GM12878 (cell line): ENCODE data around the gene MUC13.

GRCh38 chr3:123603919-123604458 is 19.1 kb upstream of the HACD2 start:
- RAMPAGE, long total RNA = no peak
- RRBS, 2 experiments = no CpG with 5 or more reads among the region's 2 CpGs
CAGE:
- cytosol, long polyA minus RNA = no peak
- cytosol, long polyA plus RNA = no peak
- long polyA plus RNA = no peak
- nucleolus, long total RNA = no peak
- nucleus, long polyA plus RNA = no peak
- nucleus, long total RNA = no peak

- RAMPAGE, long total RNA = no peak
CAGE:
- cytosol, long polyA minus RNA = no peak
- cytosol, long polyA plus RNA = no peak
- long polyA plus RNA = no peak
- nucleolus, long total RNA = no peak
- nucleus, long polyA plus RNA = no peak
- nucleus, long total RNA = no peak
Observed at GRCh38 chr3:123658089-123658624, 73.3 kb upstream of the HACD2 start.

- RAMPAGE, long total RNA = no peak
- RRBS, 2 experiments = no CpG with 5 or more reads among the region's 11 CpGs
CAGE:
- cytosol, long polyA minus RNA = no peak
- cytosol, long polyA plus RNA = no peak
- long polyA plus RNA = no peak
- nucleolus, long total RNA = no peak
- nucleus, long polyA plus RNA = no peak
- nucleus, long total RNA = no peak
Observed at GRCh38 chr3:123660656-123661526, 76.0 kb upstream of the HACD2 start.

DNA sequence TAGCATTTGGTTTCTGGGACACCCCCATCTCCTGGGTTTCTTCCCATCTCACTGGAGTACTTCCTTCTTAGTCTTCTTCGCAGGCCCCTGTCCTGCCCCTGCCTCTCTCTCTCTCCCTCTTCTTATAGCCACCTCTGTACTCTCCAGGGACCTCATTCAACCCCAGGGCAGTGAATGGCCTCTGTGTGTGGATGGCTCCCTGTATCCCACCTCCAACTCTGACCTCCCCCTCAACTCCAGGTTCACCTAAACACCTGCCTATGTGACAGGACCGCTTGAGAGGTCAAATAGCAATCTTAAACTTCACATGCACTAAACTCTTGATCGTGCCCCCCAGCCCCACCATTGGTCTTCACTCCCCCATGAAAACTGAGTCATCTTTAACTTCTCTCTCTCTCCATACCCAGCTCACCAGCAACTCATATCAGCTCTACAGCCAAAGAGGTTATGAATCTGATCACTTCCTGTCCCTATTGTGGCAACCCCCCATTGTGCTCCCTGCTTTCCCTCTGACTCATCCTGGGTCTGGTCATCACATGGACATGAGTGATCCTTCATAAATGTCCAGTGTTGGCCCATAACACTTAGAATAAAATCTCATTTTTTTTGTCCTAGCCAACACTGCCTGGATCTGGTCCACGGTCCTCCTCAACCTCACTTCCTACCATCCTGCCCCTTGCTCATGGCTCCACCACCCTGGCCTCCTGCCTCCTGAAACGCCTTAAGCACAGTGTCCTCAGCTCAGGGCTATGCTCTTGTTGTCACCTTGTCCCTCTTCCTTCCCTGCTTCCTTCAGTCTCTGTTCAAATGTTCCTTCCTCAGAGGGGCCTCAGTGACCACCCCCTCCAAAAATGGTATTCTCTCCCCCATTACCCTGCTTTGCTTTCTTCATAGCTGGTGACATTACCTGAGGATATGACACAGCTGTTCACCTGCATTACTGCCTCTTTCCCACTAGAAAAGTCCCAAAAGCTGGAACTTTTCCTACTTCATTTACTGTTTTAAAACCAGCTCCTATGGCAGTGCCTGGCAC is 103.5 kb upstream of the HACD2 start:
- RAMPAGE, long total RNA = no peak
- RRBS, 2 experiments = no CpG with 5 or more reads among the region's 5 CpGs
CAGE:
- cytosol, long polyA minus RNA = no peak
- cytosol, long polyA plus RNA = no peak
- long polyA plus RNA = no peak
- nucleolus, long total RNA = no peak
- nucleus, long polyA plus RNA = no peak
- nucleus, long total RNA = no peak

- RAMPAGE, long total RNA = no peak
- RRBS, 2 experiments = no CpG with 5 or more reads among the region's 7 CpGs
CAGE:
- cytosol, long polyA minus RNA = no peak
- cytosol, long polyA plus RNA = no peak
- long polyA plus RNA = no peak
- nucleolus, long total RNA = no peak
- nucleus, long polyA plus RNA = no peak
- nucleus, long total RNA = no peak
Observed at GRCh38 chr3:123696827-123697266, 112.0 kb upstream of the HACD2 start.

- RAMPAGE, long total RNA = no peak
- RRBS, 2 experiments = no CpG with 5 or more reads among the region's 3 CpGs
CAGE:
- cytosol, long polyA minus RNA = no peak
- cytosol, long polyA plus RNA = no peak
- long polyA plus RNA = no peak
- nucleolus, long total RNA = no peak
- nucleus, long polyA plus RNA = start-site peak on the minus strand at chr3:123949268-123950235, 440 and 585 reads in 2 replicates
- nucleus, long total RNA = no peak
Observed at GRCh38 chr3:123949385-123950289, 11.4 kb downstream of the CCDC14 start.

- RAMPAGE, long total RNA = no peak
- RRBS, 2 experiments = 54% methylated on average over 4 of the region's 23 CpGs; no CpG with 5 or more reads in 1 of the 2 experiments
CAGE:
- cytosol, long polyA minus RNA = no peak
- cytosol, long polyA plus RNA = no peak
- long polyA plus RNA = no peak
- nucleolus, long total RNA = no peak
- nucleus, long polyA plus RNA = no peak
- nucleus, long total RNA = no peak
Observed at GRCh38 chr3:124094277-124094943, 61.2 kb downstream of the KALRN start.

DNA sequence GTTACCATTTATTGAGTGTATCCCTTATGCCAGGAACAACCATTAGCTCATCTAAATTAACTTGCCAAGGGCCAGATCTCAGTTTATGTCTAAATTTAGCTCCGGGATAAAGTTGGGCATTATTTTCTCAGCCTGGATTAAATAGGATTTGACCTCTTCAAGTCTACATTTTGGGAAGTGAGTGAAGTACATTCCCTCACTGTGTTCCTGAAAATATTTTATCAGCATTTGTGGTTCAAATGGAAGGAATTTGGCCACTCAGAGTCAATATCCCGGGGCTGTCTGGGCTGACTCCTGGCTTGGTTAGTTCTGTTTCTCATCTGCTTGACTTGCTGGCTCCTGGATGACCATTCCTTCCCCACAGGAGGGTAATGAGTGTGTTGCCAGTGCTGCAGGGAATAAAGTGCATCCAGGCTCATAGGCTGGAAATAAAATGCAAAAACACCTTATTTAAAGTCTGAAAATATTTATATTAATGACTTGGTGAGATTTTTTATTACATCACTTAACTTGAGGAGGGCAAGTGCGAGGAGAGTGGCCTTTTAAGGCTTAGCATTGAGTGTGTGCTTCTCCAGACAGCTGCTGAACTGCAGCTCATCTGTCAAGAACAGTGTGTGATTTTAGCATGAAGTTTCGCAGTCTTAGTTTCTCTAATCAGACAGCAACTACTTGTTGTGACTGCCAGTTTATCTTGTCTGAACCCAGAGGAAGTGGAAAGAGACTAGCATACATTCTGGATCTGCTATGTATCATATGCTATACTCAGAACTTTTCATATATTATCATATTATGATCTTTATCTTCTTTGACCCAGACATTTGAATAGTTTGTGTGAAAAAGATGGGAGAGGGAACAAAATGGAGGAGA is 250.3 kb downstream of the KALRN start:
- RAMPAGE, long total RNA = no peak
- RRBS, 2 experiments = no CpG with 5 or more reads among the region's 4 CpGs
CAGE:
- cytosol, long polyA minus RNA = no peak
- cytosol, long polyA plus RNA = no peak
- long polyA plus RNA = no peak
- nucleolus, long total RNA = no peak
- nucleus, long polyA plus RNA = no peak
- nucleus, long total RNA = no peak

DNA sequence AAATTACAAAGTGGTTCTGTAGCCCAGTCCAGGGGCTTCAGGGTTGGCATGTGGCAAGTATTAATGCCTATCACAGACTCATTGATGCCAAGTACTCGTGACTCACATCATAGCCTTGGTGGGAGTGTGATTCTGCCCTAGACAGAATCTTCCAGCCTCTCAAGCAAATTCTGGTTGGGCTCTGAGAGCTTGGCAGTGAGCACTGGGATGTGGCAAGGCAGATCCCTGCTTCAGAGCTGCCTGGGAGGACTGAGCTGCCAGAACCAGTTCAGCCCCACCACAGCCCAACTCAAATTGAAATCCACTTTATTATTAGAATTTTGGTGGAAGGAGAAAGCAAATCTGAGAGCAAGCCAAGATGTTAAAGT is 225.7 kb upstream of the UMPS start:
- RAMPAGE, long total RNA = no peak
- RRBS, 2 experiments = no CpG with 5 or more reads among the region's 1 CpG
CAGE:
- cytosol, long polyA minus RNA = no peak
- cytosol, long polyA plus RNA = no peak
- long polyA plus RNA = no peak
- nucleolus, long total RNA = no peak
- nucleus, long polyA plus RNA = no peak
- nucleus, long total RNA = no peak

DNA sequence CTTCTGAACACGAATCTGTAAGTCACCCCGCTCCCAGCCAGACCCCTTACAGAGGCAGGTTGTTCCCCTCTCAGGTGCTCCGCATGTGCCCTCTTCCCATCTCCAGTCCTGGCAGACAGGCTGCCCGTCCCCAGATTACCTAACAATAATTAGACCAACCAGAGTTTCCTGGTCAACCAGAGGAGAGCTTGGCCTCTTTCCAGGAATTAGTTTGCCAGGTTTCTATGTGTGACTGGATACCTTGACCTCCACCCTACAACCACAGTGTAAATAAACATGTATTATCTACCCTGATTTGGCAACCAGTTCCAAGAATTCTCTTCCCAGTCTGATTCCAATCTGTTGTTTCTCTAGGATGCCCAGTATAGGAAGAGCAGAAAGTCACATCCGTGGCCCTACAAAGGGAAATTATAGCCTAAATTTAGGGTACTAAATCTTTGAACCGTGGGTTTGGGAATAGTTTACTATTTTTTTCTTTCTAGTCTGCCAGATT is 178.0 kb upstream of the UMPS start:
- RAMPAGE, long total RNA = no peak
- RRBS, 2 experiments = no CpG with 5 or more reads among the region's 6 CpGs
CAGE:
- cytosol, long polyA minus RNA = no peak
- cytosol, long polyA plus RNA = no peak
- long polyA plus RNA = no peak
- nucleolus, long total RNA = no peak
- nucleus, long polyA plus RNA = no peak
- nucleus, long total RNA = no peak

DNA sequence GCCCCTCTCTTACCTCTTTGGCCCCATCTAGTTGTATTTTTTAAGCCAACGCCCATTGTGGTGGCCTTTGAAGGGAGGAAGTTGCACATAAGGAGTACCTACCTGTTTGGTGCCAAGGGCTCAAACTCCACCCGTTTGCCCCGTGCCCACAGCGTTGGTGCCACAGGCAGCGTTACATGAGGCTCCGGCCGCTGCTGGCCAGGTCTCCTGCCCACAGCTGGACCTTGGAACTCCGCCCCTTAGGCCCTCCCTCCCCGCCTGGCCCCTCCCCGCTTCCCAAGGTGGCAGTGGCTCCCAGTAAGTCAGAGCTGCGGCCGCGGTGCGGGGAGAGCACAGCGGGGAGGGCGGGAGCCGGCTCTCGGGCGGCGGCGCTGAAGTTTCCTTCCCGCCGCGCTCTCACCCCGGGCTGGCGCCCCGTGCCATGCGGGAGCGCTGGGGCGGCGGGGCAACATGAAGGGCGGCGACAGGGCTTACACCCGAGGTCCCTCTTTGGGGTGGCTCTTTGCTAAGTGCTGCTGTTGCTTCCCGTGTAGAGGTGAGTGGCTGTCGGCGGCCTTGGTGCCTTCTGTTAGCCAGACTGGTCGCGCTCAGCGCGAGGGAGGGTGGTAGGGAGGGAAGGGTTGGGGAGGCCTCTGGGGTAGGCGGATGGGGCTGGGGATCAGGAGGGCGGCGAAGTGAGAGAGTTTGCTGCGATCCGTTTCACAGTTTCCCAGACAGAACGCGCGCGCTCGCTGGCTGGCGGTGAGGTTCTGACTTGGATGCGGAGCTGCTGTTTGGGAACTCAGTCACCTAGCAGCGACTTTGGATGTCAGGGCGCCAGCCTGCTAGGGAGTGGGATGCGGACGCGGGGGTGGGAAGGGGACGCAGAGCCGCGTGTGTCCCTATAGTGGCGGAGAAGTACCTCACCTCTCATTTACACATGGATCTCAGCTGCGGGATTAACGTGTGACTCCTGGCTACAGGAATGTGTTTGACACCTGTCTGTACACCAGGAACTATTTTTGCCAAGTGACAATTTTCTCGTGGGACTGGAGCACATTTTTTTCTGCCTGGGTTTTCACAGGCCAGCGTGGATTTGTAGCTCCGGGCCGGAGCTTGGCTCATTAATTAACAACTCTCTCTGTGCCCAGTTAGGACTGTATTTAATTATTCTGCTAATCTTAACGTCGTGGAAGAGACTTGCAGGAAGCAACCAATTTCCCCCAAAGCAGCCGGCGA is 145.5 kb upstream of the UMPS start:
- RAMPAGE, long total RNA = no peak
- RRBS, 2 experiments = 4 to 19% methylated on average over 9 of the region's 72 CpGs
CAGE:
- cytosol, long polyA minus RNA = no peak
- cytosol, long polyA plus RNA = start-site peak on the plus strand centred at position 305 of the sequence, 52 bp wide, 43 and 38 reads in 2 replicates
- long polyA plus RNA = start-site peak on the plus strand centred at position 305 of the sequence, 52 bp wide, 35 and 51 reads in 2 replicates
- nucleolus, long total RNA = no peak
- nucleus, long polyA plus RNA = start-site peak on the plus strand centred at position 294 of the sequence, 74 bp wide, 32 and 20 reads in 2 replicates
- nucleus, long total RNA = no peak

- RAMPAGE, long total RNA = no peak
- RRBS, 2 experiments = no CpG with 5 or more reads among the region's 17 CpGs
CAGE:
- cytosol, long polyA minus RNA = no peak
- cytosol, long polyA plus RNA = no peak
- long polyA plus RNA = no peak
- nucleolus, long total RNA = no peak
- nucleus, long polyA plus RNA = no peak
- nucleus, long total RNA = no peak
Observed at GRCh38 chr3:124632175-124632897, 97.9 kb upstream of the UMPS start.

DNA sequence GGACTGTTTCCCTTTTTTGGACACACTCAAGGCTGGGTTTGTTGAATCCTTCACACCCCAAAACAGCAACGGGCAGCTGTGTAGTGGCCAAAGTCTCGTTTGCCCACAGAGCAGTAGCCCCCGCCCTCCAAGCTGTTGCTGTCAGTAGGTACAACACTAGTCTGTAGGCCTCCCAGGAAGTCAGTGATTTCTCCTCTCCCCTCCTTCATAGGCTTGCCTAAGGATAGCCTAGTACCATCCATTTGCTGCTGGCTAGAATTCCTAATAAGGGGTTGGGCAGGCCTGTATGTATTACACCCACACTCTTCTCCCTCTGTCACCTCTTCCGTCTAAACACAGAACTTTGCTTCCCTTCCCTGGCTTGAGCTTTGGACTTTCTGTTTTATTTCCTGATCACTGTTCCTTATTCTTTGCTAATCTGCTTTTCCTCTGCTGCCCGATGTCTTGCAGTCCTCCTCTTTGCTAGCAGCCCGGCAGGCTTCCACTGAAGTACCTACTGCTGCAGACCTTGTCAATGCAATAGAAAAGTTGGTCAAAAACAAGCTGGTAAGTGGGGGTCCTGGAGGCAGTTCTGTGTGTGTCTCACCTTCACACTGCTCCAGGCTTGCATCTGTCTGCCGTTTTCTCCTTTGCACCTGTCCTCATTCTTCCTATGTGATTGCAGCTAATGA is 93.4 kb upstream of the UMPS start:
- RAMPAGE, long total RNA = no peak
- RRBS, 2 experiments = no CpG with 5 or more reads among the region's 7 CpGs
CAGE:
- cytosol, long polyA minus RNA = no peak
- cytosol, long polyA plus RNA = no peak
- long polyA plus RNA = no peak
- nucleolus, long total RNA = no peak
- nucleus, long polyA plus RNA = no peak
- nucleus, long total RNA = no peak

- RAMPAGE, long total RNA = no peak
- RRBS, 2 experiments = no CpG with 5 or more reads among the region's 3 CpGs
CAGE:
- cytosol, long polyA minus RNA = no peak
- cytosol, long polyA plus RNA = no peak
- long polyA plus RNA = no peak
- nucleolus, long total RNA = no peak
- nucleus, long polyA plus RNA = no peak
- nucleus, long total RNA = no peak
Observed at GRCh38 chr3:124660035-124660445, 70.2 kb upstream of the UMPS start.

- RAMPAGE, long total RNA = no peak
- RRBS, 2 experiments = no CpG with 5 or more reads among the region's 2 CpGs
CAGE:
- cytosol, long polyA minus RNA = no peak
- cytosol, long polyA plus RNA = no peak
- long polyA plus RNA = no peak
- nucleolus, long total RNA = no peak
- nucleus, long polyA plus RNA = no peak
- nucleus, long total RNA = no peak
Observed at GRCh38 chr3:124700113-124700520, 30.1 kb upstream of the UMPS start.

DNA sequence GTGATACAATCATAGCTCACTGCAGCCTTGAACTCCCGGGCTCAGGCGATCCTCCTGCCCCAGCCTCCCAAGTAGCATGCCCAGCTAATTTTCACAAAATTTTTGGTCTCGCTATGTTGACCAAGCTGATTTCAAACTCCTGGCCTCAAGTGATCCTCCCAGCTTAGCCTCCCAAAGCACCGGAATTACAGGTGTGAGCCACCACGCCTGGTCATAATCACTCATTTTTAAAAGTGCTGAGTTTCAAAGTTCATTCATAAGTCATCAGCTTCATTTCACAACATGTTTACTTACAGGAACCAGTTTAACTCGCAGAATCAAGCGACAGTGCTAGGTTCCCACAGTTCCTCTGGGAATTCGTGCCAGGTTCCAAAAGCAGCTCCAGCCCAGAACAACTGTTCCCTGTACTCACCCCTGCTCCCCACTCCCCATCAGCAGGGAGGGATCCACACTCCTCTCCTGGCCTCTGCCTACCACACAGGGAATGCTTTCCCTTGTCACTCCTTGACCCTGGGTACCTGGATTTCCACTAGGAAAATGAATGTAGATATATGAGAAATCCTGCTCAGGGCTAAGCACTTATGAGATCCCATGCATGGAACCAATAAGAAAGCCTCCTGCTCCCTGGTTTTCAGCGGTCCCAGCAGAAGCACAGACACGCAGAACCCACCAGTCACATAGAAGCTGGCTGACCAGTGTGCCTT is 72.5 kb downstream of the ITGB5 start:
- RAMPAGE, long total RNA = no peak
- RRBS, 2 experiments = no CpG with 5 or more reads among the region's 10 CpGs
CAGE:
- cytosol, long polyA minus RNA = no peak
- cytosol, long polyA plus RNA = no peak
- long polyA plus RNA = no peak
- nucleolus, long total RNA = no peak
- nucleus, long polyA plus RNA = no peak
- nucleus, long total RNA = no peak

DNA sequence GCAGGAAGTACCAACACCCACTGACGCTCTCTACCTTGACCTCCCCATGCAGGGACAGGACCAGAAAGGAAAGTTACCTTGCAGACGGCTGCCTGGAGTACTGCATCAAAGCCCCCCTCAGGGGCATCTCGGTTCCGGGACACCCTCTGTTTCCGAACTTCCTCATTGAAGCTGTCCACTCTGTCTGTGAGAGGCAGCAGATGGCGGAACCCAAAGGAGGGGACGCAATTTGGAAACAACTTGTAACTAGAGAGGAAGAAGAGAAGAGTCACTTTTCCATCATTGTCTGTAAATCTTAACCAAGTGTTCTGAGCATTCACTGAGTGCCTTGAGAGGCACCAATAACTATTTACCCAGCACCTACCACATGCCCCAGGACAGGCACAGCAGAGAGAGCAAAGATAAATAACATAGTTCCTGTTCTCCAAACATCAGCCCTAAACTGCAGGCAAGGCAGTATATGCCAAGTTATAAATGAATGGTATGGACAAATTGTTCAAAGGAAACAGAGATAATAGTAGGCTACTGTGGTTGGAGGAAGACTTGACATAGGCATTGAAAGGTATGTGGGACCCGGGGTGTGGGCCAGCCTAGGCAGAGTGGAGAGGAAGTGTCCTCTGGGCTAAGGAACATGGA is 45.7 kb downstream of the ITGB5 start:
- RAMPAGE, long total RNA = no peak
- RRBS, 2 experiments = no CpG with 5 or more reads among the region's 8 CpGs
CAGE:
- cytosol, long polyA minus RNA = no peak
- cytosol, long polyA plus RNA = no peak
- long polyA plus RNA = no peak
- nucleolus, long total RNA = no peak
- nucleus, long polyA plus RNA = no peak
- nucleus, long total RNA = no peak

DNA sequence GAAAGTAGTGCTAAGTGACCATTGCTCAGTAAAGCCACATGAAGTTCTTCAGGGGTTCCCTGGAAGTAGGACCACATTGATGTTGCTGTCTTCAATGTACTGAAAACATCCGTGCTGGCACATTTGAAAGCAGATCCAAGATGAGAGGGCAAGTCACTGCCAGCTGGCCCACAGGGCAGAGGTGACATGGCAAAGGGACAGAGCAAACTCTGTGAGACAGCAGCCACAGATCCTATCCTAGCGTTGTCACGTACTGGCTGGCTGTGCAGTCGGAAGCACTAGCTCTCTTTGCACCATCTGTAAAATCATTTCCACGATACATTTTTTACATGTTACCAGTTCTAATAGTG is 13.8 kb downstream of the MUC13 start:
- RAMPAGE, long total RNA = no peak
- RRBS, 2 experiments = no CpG with 5 or more reads among the region's 5 CpGs
CAGE:
- cytosol, long polyA minus RNA = no peak
- cytosol, long polyA plus RNA = no peak
- long polyA plus RNA = no peak
- nucleolus, long total RNA = no peak
- nucleus, long polyA plus RNA = no peak
- nucleus, long total RNA = no peak

DNA sequence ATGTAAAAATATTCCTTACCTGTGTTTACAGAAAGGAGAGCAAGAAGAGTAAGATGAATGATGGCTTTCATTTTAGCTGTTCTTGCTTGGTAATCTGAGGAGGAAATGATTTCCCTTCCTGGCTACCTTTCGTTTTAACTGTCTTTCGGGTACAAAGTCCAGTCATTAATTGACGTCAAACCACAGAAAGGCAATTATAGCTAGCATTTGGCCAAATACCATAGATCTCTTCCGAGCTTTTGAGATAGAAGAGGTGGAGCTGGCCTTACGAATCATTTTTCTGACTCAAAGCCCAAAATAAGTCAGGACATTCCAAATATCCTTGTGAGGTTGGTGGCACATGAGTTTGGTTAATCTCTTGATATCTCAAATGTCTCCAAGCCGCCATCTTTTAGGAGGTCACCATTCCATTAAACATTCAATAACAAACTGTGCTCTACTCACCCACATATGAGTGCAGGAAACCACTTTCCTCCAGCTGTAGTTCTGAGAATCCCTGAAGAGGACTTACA is at the start of gene MUC13:
TSS of gene MUC13 (minus strand) at position 110 of the 512 bp plus-strand sequence.
- RAMPAGE, long total RNA = no peak
- RRBS, 2 experiments = no CpG with 5 or more reads among the region's 6 CpGs
CAGE:
- cytosol, long polyA minus RNA = no peak
- cytosol, long polyA plus RNA = start-site peak on the minus strand centred at position 85 of the sequence, 14 bp wide, 27 and 21 reads in 2 replicates
- long polyA plus RNA = start-site peak on the minus strand centred at position 90 of the sequence, 14 bp wide, 155 and 28 reads in 2 replicates
- nucleolus, long total RNA = no peak
- nucleus, long polyA plus RNA = no peak
- nucleus, long total RNA = no peak

DNA sequence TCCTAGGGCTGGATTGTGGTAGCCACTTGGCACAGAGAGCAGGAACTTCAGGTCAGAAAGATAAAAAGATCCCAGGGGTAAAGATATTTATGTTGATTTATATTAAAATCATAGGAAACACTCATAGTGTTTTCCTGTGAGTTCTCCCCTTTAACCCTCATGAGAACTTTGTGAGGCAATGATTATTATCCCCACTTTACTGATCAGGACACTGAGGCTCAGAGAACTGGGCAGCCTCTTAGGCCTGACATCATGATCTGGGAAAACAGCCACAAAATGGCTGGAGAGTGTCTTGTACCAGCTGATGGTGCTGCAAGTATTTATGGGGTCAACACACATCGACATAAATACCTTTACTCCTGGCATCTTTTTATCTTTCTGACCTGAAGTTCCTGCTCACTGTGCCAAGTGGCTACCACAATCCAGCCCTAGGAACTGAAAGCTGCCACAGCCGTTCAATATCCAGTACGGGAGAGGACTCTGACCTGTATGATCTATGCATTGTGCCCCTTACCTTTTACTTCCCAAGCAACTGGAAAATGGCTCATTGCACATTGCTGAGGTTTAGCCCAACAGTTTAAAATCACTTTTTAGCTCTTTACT is 29.2 kb upstream of the MUC13 start:
- RAMPAGE, long total RNA = no peak
- RRBS, 2 experiments = no CpG with 5 or more reads among the region's 3 CpGs
CAGE:
- cytosol, long polyA minus RNA = no peak
- cytosol, long polyA plus RNA = no peak
- long polyA plus RNA = no peak
- nucleolus, long total RNA = no peak
- nucleus, long polyA plus RNA = no peak
- nucleus, long total RNA = no peak